ENCODE measurements around the genes TMSB10 and SH2D6.

DNA sequence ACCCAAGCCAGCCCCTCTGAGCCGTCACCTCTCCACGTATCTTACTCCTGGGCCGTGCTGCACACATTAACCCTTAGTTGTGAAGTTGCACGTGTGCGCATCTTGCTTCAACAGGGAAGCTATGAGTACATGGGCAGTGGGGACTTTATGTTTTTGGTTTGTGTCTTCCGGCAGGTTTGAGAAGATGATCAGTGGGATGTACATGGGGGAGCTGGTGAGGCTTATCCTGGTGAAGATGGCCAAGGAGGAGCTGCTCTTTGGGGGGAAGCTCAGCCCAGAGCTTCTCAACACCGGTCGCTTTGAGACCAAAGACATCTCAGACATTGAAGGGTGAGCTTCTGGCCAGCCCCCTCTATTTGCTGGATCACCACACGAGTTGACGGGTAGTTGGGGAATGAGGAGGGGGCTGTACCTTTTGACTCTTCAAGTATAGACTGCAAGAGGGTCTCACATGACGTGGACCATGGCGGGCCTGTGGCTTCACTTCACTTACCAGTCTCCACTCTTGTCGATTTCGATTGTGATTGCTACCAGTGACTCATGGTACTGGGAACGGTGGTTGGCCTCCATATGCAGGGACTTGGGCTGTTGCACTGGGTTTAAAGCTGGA, 43.2 kb downstream of the HK2 start:
- PRO-cap = no peak

GRCh38 chr2:74883122-74883526, 49.2 kb downstream of the HK2 start:
- PRO-cap = no peak

DNA sequence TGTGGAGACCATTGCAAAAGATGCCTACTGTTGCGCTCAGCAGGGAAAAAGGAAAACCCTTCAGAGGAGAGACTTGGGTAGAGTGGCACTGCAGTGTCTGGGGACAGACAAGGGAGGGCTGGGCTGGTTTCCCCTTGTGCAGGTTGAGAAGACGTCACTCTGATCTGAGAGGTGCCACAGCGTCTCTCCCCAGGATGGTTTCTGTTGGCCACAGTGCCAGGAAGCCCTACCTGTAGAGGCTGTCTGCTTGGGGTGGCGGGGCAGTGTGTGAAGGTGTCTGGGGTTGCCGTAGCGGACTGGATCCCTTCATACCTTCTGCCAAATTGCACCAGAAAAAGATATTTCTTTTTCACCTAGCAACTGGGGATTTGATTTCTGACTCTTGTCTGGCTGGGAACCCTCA, 907 bp downstream of the POLE4 start:
- PRO-cap = no peak

DNA sequence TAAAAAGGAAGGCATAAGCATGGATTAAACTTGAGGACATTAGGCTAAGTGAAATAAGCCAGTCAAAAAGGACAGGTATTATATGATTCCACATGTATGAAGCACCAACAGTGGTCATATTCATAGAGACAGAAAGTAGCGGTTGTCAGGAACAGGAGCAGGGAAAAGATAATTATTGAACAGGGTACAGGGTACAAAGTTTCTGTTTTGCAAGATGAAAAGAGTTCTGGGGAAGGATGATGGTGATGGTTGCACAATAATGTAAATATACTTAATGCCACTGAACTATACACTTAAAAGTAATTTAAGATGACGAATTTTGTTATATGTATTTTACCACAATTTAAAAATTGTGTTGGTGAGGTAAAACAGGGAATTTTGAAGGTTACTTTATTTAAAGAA, 39.2 kb downstream of the EVA1A start:
- PRO-cap = no peak

- PRO-cap = no peak
These were observed 4.5 kb downstream of the GCFC2 start for GRCh38 chr2:75705949-75706797.

DNA sequence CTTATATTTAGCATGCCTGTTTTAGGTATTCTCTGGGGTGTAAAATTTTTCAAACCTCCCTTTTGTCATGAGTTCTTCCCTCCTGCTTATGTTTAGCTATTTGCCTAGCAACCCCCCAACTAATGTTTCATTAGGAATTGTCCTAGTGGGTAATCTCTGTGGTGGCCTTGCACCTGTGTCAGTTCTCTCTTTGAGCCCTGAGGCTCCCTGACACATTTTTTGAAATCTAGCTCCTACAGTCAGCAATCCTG, 12.5 kb upstream of the REG1B start:
- PRO-cap = no peak

DNA sequence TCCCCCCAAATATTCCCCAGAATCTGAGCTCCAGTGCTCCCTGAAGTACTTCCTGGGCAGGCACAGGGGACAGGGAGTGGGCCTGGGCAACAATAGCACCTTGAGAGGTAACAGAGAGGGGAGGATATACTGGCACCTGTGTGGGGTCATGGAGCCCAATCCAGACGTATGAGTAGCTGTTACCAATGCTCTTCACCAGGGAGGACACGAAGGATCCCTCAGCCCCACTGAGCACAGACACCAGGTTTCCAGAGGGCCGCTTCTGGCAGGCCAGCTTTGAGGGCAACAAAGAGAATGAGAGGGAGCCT, 1.4 kb downstream of the REG3A start:
- PRO-cap = no peak

- PRO-cap = no peak
These were observed 1157.8 kb upstream of the LRRTM1 start for GRCh38 chr2:81462372-81462831.

GRCh38 chr2:82140008-82140389, 1835.4 kb upstream of the LRRTM1 start:
- PRO-cap = no peak

DNA sequence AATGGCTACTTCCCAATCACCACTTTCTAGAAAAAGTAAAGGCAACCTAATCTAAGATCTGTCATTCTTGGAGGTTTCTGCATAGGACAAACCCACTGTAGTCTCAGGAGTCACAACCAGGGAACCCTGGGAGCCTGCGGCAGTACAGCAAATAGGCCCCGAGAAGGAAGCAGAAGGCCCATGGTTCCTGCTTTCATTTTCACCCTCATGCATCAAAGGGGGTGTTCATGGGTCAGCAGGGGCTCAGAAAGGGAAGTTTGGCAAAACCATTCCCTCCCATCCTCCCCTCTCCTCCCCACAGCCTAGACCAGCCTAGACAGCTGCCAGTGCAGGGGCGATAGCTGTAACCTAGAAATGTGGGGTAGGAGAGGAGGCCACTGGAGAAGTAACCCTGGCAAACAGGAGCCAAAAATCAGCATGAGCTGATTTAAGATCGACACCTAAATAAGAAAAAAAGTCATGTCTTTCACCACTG, 48.0 kb downstream of the TRABD2A start:
- PRO-cap = no peak

GRCh38 chr2:84904580-84905081, 825 bp upstream of the TMSB10 start:
- PRO-cap = bidirectional peak, plus-strand start at chr2:84904982, minus-strand start at chr2:84904924

DNA sequence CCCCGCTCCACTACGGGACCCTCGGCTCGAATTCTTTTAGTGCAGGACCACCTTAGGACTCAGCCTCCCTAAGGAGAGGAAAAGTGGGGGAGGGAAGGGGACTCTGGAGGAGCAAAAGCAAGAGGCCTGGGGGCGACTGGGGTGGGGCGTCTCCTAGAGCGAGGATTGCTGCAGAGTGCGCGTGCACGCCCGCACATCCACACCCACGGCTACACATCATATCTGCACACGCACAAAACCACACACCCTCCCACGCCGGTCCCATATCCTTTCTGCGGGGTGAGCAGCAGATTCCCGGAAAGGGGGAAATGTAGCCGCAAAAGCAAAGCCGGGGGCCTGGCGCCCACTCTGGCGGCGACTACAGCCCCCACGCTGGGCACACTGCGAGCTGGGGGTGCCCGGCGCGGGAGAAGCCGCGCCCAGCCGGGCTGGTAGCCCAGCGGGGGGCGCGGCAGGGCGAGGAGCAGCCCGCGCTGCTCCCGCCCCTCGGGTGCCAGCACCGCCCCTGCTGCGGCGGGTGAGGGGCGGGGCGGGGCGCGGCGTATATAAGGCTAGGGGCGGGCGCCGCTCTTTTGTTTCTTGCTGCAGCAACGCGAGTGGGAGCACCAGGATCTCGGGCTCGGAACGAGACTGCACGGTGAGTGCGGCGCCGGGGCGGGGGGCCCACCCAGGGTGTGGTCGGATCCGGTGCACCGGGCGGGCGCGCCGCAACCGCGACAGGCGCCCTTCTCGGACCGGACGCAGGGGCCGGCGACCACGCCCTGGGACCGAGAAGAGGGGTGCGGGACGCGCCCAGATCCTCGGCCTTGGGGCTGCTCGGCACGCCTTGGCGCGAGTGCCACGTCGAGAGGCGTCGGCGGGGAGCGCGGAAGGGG, at the start of gene TMSB10:
Gene TMSB10, plus strand, starts transcription at position 575 of the 875 bp plus-strand sequence.
- PRO-cap = bidirectional peak, plus-strand start at position 575 of the sequence, minus-strand start at position 428 of the sequence; unidirectional peak, plus-strand start at position 834 of the sequence

DNA sequence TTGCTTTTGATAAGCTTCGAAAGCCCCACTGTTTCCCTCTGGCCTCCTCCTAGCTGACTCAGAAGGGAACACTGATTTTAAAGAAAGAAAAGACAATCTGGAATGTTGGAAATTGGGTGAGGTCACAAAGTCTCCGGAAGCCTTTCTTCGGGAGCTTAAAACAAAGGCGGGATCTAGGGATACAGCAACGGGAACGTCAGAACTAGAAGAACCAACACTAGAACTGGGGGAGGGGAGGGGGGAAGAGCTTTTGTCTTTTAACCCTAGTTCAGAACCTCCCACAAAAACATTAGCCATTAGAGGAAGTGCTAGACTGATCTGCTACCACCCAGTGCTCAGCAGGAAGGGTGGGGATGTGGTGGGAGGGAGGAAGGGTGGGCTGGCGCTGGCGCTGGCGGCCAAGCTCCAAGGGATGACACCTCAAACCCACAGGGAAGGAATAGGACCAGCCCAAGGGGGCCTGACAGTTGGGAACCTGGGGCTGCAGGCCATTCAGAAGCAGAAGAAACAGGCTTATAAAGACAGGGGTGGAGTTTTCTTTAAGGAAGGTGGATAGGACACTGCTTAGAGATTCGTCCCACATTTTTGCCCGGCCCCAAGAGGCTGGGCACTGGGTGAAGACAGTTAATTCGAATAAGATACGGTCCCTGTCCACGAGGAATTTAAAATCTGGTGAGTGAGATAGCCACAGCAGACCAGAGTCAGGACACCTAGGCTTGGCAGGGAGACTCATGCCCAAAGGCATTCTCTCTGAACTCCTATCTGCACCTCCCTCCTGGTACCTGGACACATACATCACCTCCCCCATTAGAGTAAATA, 1.7 kb downstream of the TMSB10 start:
- PRO-cap = bidirectional peak, plus-strand start at position 306 of the sequence, minus-strand start at position 60 of the sequence

DNA sequence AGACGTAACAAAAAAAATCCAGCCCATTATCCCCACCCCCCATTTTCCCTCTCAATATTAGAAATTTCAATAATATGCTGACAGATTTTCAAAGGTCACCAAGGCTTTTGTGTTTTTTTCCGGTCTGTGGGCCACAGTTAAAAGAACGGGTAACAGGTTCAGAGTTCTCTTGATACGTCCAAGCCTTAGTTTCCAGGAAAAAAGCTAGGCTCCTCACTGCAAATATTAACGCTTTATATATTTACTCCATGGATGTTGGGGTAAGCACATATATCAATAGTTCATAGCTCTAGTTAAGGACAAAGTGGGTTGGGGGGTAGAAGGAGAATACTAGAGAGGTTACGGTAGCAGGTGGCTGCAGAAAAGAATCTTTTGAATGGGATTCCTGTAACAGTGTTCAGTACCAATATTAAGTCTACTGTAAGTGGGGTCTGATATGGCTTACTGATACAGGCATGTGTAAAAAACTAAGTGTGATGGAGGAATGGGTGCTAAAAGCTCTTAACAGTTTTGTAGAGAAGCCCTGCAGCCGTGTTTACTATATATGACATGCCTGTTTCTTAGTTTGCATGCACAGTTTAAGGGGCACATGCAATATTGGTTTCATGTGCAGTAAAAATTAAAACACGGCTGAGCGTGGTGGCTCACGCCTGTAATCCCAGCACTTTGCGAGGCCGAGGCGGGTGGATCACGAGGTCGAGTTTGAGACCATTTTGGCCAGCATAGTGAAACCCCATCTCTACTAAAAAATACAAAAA, 76.7 kb upstream of the TCF7L1 start:
- PRO-cap = no peak

DNA sequence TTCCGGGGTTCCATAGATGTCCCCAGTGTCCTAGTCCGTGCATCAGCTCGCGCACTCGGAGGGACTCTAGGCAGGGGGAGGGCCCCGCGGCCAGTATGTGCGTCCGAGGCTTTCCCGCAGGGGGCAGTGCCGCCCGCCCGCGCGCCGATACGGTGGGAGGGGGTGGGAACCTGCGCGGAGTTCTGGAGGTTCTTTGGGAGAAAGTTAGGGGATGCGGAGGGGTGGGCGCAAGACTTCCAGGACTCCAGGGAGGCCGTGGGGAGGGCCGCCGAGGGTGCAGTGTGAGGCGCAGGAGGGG, 355 bp upstream of the TCF7L1 start:
- PRO-cap = no peak

- PRO-cap = no peak
These were observed 4.2 kb downstream of the TGOLN2 start for GRCh38 chr2:85323447-85324154.

DNA sequence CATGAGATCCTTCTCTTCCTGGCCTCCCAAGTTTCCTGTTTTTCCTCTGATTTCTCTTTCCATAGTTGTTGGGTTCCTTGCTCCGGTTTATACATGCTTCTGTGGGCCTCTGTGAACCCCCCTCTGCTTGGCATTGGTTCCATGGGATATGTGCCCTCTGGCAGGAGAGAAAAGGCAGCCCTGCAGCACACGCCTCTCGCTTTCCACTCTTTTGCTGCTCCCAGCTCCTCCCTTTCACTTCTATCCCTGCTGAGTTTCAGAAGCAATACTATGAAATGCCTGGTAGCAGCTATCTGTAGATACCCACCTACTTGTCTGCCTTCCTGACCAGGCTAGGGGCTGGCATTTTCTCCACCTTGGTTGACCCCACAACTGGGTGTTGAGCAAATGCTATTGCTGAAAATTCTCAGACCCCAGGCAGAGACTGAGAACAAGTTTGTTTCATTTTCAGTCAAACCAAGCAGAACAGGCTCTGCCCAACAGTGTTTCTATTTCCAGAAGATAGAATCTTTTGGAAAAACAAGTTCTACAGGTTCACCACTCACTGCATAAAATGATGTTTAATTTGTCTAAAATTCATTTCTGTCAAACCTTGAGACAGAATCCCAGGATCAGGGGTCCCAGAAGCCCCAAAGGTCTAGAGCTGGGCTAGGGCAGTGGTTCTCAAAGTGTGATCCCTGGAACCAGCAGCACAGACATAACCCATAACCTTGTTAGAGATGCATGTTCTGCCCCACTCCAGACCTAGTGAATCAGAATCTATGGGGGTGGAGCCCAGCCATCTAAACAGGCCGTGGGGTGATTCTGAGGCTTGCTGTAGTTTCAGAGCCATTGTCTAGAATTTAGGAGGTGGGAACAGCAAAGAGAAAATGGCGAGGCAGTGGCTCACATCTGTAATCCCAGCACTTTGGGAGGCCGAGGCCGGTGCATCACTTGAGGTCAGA, 13.3 kb downstream of the CAPG start:
- PRO-cap = no peak

GRCh38 chr2:85418158-85419295, at the start of gene SH2D6:
Gene SH2D6 (plus strand): TSS chr2:85418714.
- PRO-cap = unidirectional peak, plus-strand start at chr2:85418549; unidirectional peak, plus-strand start at chr2:85418714; unidirectional peak, plus-strand start at chr2:85418763

- PRO-cap = no peak
These were observed 57.5 kb downstream of the SH2D6 start for GRCh38 chr2:85475943-85476451.

GRCh38 chr2:85482341-85482783, 56.6 kb upstream of the MAT2A start:
- PRO-cap = no peak